LNCaP clone FGC (cell line): ENCODE results near the gene THBS2.

GRCh38 chr6:167889113-167889453, 62.4 kb downstream of the AFDN start:
- RRBS, 2 experiments: no CpG with 5 or more reads among the region's 1 CpG

DNA sequence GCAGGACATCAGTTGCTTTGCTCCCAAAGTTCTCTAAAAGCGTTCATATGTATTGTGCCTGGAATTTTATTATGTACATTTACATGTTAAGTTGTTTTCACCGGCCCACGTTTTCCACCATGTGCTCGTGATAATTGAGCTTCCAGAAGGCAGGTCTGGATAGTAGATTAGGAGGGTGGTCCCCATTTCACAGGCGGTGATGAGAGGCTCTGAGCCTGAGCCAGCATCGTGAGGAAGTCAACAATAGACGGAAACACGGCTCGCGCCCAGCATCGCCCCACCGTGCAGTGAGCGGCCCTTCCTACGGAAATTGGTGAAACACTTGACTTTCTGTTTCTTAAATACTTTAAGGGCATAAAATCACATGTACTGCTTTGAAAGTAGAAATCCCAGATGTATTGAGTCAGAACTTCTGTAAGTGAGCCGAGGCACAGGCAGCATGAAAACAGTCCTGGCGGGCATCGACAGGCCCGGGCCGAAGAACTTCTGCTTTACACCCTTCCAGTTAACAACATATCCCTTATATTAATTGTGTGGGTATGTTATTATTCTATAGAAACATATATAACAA, 4.3 kb upstream of the KIF25 start:
- RRBS, 2 experiments: no CpG with 5 or more reads among the region's 19 CpGs

GRCh38 chr6:168037089-168037808, 39.8 kb downstream of the KIF25 start:
- RRBS, 2 experiments: no CpG with 5 or more reads among the region's 7 CpGs

GRCh38 chr6:168092872-168093454, 14.0 kb upstream of the FRMD1 start:
- RRBS, 2 experiments: no CpG with 5 or more reads among the region's 16 CpGs

GRCh38 chr6:168196094-168197444, 117.6 kb upstream of the FRMD1 start:
- RRBS, 2 experiments: no CpG with 5 or more reads among the region's 35 CpGs

GRCh38 chr6:168216658-168217181, 102.9 kb downstream of the DACT2 start:
- RRBS, 2 experiments: no CpG with 5 or more reads among the region's 17 CpGs

DNA sequence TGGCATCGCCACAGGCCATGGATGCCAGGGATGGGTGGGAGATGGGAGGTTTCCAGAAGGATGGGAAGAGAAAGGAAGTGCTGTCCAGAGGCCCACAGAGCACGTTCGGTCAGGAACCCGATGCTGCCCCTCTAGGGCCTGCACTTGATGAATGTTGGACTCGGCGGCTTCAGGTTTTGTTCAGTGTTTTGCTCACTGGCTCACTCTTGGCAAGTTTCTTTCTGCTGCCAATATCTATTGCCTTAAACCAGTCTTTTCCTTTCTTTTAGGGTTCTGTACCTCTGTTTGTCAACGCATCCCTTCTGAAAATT, 97.7 kb downstream of the DACT2 start:
- RRBS, 2 experiments: no CpG with 5 or more reads among the region's 7 CpGs

- RRBS, 2 experiments: no CpG with 5 or more reads among the region's 13 CpGs
These were observed 1.1 kb upstream of the DACT2 start for GRCh38 chr6:168320583-168321100.

DNA sequence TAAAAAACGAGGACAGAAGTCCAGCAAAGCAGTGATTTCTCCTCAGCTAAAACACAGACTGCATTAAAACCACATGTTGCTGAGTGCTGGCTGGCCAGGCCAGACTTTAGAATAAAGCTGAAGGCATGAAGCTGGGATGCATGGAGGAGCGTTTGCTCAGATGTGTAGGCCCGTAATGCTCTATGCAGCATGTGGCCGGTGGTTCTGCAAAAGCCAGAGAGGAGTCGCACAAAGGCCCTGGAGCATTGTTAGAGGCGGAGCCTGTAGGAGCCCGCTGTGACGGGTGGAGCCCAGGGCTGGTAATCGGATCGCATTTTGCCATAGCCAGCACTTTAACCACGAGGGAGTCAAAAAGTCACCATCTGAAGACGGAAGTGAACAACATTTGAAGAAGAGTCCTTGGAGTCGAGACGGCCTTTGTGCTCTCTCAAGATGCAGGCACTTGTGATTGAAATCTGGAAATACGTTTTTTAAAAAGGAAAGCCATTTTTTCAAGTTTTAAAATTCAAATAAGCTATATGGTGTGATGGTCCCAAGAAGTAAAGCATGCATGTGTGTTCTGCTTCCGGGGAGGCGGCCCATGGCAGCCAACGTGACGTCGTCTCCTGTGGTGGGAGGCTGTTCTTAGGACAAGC, 83.8 kb downstream of the SMOC2 start:
- RRBS, 2 experiments: no CpG with 5 or more reads among the region's 20 CpGs

GRCh38 chr6:168598781-168599069, 157.7 kb downstream of the SMOC2 start:
- RRBS, 2 experiments: no CpG with 5 or more reads among the region's 11 CpGs

DNA sequence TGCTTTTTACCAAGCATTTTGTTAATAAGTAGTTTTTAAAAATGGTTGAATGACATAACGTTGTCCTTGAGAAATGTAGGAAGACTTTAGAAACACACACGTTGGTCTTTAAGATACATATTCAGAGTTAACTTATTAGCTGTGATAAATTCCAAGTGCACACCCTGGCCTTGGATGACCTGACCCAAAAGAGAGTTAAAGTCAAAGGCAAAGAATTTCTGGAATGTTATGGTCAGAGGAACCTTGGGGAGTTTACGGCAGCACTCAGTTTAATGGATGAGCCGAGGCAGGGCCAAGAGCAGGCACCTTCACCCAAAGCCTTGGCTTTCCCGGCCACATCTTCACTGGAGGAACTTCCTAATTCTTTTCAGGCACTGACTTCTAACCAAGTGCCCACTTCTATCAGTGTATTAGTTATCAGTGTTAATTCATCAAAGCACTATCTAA, 200.5 kb downstream of the SMOC2 start:
- RRBS, 2 experiments: no CpG with 5 or more reads among the region's 5 CpGs

DNA sequence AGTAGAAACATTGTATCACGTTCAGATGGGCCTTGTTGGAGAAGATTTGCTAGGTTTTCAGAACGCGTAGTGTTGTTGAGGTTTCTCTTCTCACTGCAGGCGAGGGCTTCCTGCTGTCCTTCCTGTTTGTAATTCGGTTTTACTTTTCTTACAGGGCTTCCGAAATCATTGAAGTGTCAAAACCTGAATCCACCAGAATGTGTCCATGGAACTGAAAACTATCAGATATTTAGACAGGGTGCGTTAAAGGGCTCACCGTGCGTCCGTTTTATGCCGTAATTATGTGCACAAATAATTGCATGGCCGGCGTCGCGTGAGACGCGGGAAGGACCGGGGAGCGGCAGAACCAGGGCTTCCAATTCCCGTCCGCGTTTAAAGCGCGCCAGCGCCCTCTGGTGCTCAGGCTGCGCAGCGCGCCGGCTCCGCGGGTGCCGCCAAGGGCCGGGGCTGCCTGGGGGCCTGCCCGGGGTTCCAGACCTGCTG, 369.2 kb downstream of the THBS2 start:
- RRBS, 2 experiments: under 1 to 1% methylated on average over 9 of the region's 34 CpGs

DNA sequence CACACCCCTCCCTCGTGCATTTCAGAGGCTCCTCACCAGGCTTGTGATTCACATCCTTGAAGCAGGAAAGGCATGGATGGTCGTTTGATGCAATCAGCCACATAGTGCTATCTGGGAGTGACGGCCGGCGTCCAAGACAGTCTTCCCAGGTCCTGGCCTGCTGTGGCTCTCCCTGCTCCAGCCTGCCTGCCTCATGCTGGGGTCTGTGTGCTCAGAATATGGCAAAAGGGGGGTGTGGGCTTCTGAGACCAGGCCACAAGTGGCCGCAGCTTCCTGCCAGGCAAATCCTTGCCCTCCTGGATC, 97.2 kb downstream of the THBS2 start:
- RRBS, 2 experiments: no CpG with 5 or more reads among the region's 6 CpGs

DNA sequence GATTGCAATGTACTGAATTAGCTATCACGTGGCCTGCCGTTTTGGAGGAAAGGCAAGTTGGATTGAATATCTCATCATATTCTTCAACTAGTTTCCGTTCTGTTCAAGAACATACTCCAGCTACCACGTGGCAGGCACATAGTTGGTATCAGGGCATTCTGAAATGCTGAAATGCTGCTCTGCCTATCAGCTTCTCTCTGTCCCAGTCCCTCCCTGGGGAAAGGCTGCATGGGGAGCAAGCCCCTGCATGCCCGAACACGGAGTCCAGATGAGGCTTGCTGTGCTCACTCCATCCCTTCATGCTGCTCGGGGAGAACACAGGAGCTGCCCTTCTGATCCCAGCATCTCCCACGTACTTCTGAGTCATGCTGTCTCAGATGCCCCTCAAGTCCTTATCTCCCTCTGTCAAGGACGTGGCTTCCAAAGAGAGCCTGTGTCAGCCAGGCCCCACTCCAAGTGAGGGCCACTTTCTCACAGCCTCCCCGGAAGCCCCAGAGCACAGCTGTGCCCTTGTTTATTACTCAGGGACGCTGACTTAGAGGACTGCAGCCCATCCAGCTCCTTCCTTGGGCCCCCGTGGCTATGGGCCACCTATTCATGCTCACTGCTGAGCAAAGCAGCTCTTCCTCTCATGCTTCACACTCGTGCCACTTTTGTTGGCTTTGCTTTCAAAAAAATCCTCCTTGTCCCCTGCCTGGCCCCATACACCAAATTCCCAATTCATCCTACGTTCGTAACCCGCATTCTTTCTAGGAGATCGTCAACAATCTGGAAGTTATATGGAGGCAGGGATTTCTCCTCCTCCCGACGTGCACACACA, 29.3 kb downstream of the THBS2 start:
- RRBS, 2 experiments: no CpG with 5 or more reads among the region's 19 CpGs

DNA sequence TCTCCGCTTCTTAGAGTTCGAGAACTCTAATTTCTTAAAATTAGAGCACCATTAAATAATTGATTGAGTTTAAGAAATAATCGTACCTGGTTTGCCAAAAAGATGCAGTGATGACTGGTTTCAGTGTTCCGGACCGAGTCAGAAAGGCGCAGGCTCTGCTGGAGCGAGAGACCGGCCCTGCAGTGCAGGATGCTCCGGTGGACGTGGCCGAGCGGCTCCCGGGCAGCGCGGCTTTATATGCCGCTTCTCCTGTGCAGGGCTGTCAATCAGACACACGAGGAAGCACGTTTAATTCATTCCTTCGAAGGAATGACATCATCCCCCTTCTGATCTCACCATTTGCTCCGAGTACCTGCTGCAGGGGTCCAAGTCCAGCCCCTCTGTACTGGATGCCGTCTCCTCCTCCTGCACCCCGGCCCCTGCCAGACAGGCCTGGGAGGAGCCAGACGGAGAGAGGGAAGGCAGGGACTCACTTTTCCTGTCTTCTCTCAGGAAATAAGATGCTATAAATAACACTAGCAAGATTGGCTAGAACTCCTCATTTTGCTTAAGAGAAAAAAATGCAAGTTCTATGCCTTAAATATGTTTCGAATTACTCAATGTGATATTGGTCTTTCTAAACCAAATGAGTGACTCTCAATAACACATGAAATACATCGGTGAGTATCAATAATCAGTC, at the start of gene THBS2:
Gene THBS2 (minus strand): TSS at position 209 of the 679 bp plus-strand sequence.
- RRBS, 2 experiments: 30 to 44% methylated on average over 3 of the region's 25 CpGs

GRCh38 chr6:169810129-169811271, 59.1 kb downstream of the ERMARD start:
- RRBS, 2 experiments: no CpG with 5 or more reads among the region's 22 CpGs

DNA sequence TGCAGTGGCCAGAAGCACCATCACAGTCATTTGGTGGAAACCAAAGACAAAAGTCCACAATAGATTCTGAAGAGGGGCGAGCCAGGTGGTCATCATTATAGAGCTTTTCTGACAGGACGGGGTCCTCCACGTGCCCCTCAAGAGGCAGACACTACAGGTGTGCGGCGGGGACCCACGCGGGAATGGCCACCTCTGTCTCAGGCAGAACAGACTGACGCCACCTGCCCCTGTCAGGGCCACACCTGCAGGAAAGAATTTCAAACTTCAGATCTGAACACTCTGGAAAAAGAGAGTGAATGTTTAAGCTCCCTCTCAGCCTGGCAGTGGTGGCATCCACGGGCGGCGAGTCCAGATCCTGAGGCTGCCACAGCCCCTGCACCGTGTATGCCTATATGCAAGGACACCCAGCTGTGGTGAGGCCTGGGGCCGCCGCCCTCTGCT, 234.7 kb downstream of the ERMARD start:
- RRBS, 2 experiments: no CpG with 5 or more reads among the region's 14 CpGs

DNA sequence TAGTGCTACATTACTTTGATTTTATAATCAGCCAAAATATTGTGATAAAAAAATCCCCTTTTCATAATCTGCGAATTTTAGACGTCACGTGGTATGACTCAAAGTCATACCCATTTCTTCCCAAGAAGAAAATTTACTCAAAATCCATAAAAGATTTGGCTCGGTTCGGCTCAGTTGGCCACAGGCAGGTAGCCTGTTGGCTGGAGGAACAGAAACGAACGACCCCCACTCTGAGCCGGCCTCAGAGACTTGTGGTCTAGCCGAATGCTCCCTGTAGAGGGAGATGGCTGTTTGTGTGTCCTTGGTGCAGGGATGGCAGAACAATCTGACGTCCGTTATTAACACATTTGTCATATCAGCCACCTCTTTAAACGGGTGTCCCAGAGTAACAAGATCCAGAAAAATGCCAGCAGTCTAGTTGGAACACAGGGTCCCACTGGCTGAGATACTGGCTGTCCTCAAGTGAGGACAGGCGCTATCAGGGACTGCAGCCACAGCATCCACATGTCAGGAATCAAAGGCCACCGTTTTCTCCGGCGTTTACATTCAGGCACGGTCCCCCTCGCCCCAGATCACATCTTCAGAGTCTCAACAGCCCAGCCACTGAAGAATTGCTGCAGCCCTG, 247.5 kb downstream of the DLL1 start:
- RRBS, 2 experiments: no CpG with 5 or more reads among the region's 18 CpGs

DNA sequence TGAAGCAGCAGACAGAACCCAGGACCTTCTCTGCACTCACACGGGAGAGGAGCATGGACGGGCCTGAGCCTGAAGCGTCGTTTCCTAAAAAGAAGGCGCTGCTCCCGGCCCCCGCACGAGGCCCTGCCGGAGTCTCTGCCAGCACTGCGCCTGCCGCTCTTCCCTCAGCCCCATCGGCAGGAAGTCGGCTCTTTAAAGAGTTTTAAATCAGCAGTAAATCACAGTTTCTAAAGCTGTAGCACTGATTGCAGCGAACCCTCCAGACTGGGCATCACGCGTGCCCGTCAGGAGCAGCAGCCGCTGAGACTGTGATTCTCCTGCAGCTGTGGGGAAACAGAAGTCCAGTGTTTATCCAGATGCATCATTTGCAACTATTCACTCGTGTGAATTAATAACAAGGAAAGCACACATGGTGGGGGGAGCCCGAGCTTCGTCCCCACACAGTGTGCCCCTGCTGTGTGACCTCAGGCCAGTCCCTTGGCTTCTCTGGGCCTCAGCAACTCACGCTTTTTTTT, 28.4 kb downstream of the DLL1 start:
- RRBS, 2 experiments: no CpG with 5 or more reads among the region's 22 CpGs

DNA sequence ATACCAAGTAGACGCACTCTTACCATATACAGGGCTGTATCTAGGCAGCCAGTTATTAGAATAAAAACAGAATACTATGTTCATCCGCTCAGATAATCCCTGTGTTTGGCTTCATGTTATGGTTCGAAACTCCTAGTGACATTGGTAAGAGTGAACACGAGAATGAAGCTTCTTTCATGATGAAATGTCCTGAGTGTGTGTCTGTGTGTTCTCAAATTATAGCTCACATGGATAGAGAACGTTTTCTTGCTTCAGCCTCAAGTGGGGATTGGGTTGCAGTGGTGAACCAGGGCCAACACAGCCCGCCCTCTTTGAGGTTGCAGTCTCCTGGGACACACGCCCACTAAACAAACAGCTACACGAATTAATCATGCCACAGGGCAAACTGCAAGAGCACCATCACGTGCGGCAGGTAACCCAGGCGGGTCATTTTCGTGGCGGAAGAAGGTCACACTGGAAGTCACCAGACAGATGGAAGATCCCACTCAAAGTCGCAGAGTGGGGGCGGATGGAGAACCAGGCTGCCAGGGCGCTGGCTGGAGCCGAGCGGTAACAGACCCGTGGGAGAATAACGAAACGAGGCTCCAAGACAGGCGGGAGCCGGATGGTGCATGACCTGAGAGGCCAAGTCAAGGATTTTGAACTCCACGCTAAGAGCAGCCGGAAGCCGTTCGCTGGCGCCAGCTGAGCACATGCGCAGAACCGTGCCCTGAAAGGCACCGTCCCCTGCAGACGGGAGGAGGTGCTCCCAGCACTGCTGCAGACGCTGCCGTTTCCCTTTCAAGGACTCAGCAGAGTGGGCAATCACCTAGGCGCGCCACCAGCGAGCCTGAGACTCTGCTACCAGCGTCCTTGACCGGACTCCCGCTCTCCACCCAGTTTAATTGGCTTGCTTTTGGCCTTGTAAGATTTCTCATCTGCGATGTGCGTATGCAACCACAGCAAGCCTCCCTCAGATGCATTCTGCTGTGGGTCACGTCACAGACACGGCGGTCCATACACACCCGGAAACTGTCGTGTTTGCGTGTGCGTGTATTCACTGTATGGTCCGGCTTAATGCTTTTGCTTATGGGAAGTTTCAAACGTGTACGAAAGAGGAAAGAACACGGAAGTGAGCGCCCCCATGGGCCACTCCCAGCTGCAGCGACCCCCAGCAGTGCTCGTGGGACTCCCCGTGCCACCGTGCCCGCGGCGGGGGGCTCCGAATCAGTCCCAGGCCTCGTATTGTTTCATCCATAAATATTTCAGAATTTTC, 10.7 kb downstream of the DLL1 start:
- RRBS, 2 experiments: 34 to 71% methylated on average over 3 of the region's 63 CpGs